Bronchus fibroblast of lung (primary cell): Measurements from ENCODE around the gene NNAT.

DNA sequence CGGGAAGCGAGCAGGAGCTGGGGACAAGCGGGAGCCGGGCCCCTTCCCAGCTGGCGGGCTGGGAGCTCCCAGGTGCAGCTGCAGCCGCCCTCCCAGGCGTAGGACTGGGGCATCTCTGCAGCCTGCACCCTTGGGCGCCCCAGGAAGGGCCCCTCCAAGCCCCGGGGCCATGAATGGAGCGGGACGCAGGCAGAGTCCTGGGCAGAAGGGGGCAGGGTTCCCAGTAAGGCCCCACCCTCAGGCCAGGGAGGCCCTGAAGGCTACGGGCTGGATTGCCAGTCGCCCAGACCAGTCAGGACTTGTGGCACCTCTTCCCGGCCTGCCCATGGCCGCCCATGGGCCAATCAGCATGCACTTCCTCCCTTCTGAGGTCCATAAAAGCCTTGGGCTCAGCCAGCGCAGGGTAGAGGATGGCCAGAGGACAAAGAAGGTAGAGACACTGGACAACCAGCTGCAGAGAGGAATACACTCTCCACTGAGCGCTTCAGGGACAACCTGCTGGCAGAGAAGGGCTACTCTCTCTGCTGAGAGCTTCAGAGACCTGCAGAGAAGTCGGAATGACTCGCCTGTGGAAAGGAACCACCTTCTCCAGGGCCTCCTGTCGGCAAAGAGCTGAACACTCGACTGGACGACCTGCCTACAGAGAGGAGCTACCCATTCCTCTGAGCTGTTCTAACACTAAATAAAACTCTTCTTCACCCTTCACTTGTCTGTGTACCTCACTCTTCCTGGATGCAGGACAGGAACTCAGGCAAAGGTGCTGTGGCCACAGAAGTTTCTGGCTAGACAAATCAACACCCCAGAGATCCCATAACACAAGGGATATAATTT is 31.3 kb upstream of the SLA2 start:
- RAMPAGE, long total RNA: no peak

- RAMPAGE, long total RNA: no peak
These were observed 10.7 kb upstream of the DSN1 start for GRCh38 chr20:36784120-36784756.

GRCh38 chr20:36944209-36944716 is 7.2 kb downstream of the SAMHD1 start:
- RAMPAGE, long total RNA: no peak

GRCh38 chr20:37094979-37095423 is 796 bp downstream of the RBL1 start:
- RAMPAGE, long total RNA: no peak

DNA sequence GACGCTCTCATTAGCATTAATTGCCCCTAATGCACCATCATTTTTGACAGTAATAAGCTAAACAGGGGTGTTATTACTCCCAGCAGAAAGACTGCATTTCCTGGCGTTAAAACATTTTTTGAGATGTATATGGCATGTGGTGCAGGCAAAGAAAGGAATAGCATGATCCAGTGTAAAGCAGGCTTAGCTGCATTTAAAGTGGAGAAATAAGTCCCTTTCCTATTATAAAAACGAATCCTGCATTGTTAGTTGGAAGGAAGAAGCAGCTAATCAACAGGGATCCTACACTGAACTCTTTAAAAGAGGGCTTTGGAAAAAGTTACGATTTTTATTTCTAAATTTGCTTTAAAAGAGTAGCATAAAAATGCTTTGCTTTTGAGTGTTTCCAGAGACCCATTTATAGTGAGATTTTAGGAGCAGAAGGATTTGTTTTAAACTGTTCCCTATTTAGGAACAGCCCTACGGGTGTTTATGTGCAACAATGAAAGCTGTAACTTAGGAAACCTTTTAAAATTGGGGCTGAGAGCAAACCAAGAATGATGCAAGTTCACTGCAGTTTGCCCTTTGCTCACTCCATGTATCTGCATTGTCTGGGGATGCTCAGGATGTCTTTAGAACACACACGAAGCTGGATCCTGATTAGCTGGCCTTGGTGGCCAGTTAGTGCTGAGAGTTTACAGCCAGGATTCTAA is 41.0 kb downstream of the GHRH start:
- RAMPAGE, long total RNA: no peak

DNA sequence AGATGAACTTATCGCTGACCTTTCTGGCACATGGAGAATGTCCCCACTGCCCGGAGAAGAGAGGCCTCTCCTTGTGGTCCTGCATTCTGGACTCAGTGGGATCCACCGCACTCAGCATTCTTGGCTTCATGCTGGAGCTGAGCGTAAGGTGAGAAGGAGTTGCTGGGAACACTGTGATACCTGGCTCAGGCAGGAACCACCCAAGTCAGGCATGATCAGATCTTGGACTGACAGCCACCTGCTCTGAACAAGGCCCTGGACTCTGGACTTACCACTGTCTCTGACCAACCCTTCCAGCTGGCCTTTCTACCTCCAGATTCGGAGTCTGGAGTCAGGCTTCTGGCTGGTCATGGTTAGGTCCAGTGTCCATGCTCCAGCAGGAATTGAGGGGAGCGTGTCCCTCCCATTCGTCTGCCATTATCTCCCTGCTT is 5.7 kb upstream of the MANBAL start:
- RAMPAGE, long total RNA: no peak

- RAMPAGE, long total RNA: no peak
These were observed 4.8 kb downstream of the MANBAL start for GRCh38 chr20:37294272-37294643.

DNA sequence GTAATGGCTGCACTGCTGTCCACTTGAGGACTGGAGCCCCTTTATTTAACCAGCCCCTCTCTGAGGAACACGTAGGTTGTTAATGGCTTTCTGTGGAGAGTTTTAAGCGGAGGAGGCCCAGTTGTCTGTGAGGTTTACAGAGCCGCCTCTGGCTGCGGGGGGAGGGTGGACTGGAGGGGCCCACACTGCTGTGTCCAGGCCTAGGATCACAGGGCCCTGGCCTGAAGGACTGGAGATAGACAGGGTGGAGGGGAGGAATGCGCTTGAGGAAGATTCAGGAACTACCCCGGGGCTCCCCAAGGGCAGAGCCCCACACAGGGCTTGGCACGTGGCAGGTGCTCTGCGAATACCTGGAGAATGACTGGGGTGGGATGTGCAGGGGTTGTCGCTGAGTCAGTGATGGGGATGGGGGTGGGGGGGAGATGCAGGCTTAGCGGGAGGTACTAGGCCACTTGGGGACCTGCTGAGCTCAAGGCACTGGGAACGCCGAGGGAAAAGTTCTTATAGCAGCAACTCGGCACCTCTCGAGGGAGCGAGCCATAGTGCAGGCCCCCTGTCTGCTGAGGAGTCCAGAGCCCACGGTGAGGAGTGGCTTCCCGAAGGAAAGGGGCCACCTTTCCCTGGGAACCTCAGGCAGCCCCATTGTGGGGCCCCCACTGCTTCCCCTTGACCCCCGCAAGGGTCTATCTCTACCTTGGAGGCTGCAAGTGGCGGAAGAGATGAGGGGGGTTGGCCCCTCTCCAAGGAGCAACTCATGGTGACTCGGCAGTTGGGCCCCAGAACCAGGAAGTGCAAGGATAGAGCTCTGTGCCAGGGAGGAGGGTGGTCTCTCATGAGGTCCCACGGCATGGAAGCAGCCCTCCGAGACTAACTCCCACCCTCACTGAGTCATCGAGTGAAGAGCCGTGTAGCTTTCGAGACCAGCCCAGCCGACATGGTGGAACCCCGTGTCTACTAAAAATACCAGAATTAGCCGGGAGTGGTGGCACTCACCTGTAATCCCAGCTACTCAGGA is 33.0 kb downstream of the SRC start:
- RAMPAGE, long total RNA: no peak

- RAMPAGE, long total RNA: no peak
These were observed 47.7 kb downstream of the SRC start for GRCh38 chr20:37393407-37394271.

DNA sequence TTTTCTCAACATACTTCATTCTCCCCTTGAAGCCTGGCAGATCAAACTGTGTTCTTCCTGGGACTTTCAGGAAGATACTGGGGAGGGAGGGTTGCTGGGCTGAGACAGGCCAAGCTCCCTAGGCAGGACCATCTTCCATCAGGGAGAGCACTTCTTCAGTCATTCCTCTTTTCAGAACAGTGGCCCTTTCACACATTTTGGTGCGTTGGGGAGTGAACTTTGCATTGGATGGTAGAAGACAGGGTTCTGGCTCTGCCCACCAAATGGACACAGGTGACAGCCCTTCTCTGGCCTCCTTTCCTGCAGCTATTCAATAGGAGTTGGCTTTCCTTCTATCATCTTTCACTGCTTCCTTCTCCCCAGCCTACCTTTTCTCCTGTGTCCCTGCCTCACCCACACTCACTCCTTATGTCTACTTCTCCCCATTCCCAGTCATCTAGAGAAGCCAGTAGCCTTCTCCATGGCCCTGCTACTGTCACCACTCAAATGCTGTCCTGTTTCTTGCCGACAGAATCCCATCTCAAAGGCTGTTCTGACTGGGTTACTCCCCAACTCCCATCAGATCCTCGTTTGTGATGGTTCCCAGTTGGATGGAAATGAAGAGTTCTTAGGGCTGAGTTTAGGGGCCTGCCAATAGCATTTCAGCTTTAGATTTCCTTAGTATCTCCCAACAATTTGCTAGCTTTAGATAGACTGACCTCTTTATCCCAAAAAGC is 6.6 kb upstream of the NNAT start:
- RAMPAGE, long total RNA: no peak

DNA sequence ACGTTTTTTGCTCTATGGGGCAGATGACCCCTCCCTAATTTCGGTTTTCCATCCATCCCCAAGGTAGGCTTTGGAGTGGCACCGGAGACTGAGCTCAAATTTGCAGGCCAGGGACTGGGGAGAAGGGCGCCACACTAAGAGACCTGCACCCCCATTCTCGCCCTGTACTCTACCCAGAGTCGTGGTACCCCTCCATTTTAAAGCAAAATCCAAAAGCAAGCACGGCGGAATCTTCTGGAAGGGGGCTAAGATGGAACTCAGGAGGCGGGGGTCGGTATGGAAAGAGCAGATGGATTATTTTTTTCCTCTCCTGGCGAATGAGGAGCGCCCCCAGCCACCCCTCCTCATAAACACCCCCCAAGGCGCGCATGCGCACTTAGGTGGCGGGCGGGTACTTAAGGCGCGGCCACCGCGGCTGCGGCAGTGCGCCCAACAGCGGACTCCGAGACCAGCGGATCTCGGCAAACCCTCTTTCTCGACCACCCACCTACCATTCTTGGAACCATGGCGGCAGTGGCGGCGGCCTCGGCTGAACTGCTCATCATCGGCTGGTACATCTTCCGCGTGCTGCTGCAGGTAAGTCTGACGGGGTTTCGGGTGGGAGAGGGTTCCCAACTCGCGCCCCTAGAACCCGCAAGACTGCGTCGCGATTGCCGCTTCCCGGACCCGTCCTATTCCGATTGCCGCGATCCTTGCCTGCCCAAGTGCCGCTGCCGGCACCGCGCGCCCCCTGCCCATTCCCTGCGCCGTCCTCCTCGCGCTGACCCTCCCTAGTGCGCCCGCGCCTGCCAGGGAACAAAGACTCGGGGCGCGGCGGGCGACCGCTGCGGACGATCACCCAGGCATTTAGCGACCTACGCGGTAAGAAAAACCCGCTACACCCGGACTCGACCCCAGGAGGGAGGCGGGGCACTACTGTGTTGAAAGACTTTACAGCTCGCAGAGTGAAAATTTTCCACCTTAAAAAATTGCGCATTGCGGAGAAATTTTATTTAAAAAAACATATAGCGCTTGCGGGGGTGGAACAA is at the start of gene NNAT:
NNAT (plus strand) TSS at position 423 of the 1,028 bp plus-strand sequence.
- RAMPAGE, long total RNA: no peak

- RAMPAGE, long total RNA: no peak
These were observed 70.3 kb upstream of the BLCAP start for GRCh38 chr20:37597903-37598519.

GRCh38 chr20:37699074-37699780 is 5.4 kb downstream of the CTNNBL1 start:
- RAMPAGE, long total RNA: no peak

DNA sequence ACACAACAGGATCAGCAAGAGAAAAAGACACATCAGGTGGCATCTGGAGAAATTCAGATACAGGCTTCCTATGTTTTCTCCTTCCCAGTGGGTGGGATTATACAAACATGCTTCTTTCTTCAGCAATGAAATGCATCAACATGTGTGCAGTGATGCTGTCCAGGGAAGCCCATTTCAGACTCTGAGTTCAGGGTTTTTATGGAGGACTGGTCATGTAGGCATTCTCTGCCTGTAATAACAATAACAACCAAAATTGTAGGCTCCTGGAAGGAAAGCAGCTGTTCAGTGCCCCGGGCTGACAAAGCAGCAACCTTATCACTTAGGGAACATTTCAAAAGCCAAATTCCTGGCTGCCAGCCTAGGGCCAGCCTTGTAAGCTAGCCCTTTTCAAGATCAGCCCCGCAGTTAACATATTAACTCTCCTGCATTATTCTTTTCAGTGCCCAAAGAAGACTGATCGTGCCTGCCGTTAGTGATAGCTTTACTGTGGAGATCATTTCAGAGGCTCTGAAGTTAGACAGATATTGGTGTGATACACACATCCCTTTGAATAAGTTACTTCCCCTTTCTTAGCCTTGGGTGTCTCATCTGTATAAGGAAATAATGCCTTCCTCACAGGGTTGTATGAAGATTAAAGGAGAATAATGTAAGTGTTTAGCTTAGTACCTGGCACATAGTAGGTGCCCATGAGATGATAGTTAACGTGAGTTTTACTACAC is 44.0 kb downstream of the CTNNBL1 start:
- RAMPAGE, long total RNA: no peak

- RAMPAGE, long total RNA: no peak
These were observed 98.4 kb upstream of the VSTM2L start for GRCh38 chr20:37804378-37805138.

- RAMPAGE, long total RNA: no peak
These were observed 58.1 kb downstream of the RPRD1B start for GRCh38 chr20:38091374-38092402.

- RAMPAGE, long total RNA: no peak
These were observed 42.1 kb downstream of the TGM2 start for GRCh38 chr20:38122942-38123298.

- RAMPAGE, long total RNA: no peak
These were observed 35.1 kb downstream of the TGM2 start for GRCh38 chr20:38129760-38130586.

- RAMPAGE, long total RNA: no peak
These were observed 18.4 kb downstream of the TGM2 start for GRCh38 chr20:38146671-38146999.

DNA sequence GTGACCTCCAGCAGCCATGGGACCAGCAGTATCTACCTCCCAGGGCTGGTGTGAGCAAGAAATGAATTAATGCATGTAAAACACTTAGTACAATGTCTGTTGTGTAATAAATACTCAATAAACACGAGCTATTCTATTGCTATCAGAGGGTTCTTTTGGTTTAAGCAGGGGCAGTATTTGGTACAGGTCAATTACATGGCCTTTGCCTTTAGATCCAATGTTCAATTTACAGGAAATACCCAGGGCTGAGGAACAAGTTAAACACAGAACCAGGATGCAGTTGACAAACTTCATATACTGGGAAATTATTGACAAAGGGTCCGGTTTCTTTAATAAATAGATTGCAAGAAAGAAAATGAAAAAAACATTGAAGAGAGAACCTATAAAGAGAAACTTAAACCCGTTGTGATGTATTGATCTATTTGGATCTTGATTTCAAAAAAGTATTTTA is 2.9 kb downstream of the TGM2 start:
- RAMPAGE, long total RNA: no peak